Sciatic nerve (tissue), 1 donor: ENCODE measurements around a stretch of chr2.

GRCh38 chr2:12818822-12819677, 102.3 kb downstream of the TRIB2 start:
- PRO-cap = bidirectional peak, plus-strand start at chr2:12819462, minus-strand start at chr2:12819201

GRCh38 chr2:12824824-12824993, 108.0 kb downstream of the TRIB2 start:
- PRO-cap = no peak

GRCh38 chr2:12824994-12825619, 108.4 kb downstream of the TRIB2 start:
- PRO-cap = no peak

DNA sequence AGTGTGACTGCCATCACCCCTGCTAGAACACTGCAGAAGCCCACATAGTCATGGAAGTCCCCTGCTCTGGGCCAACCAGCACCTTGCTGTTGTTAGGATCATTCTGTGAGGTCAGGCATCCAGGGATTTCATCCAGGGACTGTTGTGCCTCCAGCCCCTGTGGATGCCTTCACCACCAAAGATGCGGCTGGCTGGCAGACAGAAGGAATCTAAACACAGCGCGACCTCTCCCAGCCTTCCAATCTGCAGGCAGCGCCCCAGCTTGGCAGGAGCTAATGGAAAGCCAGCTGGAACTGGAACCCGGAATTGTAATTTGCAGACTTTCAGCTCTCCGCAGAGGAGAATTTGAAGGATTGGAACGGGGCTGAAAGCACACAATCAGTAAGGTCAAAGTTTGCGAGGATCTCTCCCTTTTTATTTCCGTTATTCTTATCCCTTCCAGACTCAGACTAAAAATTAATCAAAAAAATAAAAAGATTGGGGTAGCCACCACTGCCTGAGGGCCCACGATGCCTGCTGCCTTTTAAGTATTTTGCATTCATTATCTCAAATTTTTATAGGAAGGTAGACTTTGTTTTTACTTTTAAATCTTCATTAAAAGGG, 127.8 kb downstream of the TRIB2 start:
- PRO-cap = unidirectional peak, plus-strand start at position 340 of the sequence

DNA sequence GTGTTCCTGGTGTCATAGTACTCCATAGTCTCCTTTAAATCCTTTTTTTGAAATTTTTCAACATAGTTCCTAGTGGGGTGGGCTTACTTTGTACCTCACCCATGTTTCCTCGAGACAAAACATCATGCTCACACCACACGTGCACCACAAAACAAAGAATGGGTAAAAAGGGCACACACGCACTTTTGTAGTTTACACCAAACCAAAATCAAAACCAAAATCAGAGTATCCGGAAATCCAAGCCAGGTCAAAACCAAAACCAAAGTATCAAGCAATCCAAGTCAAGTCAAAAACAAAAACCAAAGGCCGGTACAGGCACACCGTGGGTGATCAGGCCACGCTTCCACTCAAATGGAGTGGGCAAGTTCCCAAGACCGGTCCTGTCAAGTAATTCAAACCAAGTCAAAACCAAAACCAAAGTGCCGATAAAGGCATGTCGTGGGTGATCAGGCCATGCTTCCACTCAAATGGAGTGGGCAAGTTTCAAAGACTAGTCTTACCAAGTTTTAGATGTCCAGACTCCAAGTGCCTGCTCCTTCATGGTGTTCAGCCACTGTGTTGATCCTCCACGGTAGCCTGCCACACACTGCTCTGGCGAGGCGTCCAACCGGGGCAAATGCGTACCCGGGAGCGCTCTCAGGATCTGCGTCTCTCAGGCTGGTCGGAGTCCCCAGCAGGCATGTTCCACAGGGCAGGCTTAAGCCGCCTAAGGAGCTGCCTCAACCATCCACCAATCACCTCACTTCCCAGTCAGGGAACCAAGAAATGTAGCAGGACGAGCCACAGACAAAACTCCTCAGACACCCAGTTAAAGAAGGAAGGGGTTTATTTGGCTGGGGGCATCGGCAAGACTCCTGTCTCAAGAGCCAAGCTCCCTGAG, 815.8 kb downstream of the TRIB2 start:
- PRO-cap = no peak

- PRO-cap = no peak
These were observed 240.3 kb downstream of the LRATD1 start for GRCh38 chr2:14872860-14873145.

DNA sequence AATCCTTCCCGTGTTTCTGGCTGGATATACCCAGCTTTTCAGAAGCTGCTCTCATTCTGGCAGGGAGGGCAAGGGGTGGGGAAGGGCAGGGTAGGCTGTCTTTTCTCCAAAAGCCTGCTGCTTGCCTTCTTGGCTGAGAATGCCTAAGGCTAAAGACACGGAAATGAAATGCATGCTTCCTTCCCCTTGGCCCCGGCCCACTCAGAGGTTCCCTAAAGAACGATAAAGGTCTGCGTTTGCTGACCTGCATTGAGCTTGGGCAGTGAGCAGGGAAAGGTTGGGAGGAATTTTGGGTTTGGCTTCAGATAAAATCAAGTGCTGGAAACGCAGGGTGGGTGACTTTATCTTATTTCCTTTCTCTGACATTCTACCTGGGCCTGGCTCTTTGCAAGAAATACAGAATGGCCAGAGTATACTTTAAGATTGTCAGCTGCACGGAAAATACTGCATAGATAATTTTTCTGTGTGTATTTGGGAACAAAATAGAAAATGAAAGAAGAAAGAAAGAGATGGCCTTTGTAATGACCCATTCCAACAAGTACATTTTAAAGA, 390.8 kb downstream of the NBAS start:
- PRO-cap = no peak

- PRO-cap = bidirectional peak, plus-strand start at chr2:15940555, minus-strand start at chr2:15940353
These were observed 555 bp upstream of the MYCN start for GRCh38 chr2:15939540-15940450.

DNA sequence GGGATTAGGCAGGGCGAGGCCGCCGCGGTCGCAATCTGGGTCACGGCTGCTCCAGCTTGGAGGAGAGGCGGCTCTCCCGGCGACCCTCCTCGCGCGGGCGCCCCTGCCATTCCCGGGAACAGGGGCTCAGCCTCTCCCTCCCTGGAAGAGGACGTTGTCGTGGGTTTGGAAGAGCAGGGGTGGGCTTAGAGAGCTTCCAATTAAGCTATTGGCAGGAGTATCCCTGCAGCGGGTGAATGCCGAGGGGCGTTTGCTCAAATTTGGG, 698 bp downstream of the MYCN start:
- PRO-cap = no peak

- PRO-cap = no peak
These were observed 73.9 kb downstream of the MYCN start for GRCh38 chr2:16013973-16014893.

- PRO-cap = no peak
These were observed 61.1 kb downstream of the CYRIA start for GRCh38 chr2:16604510-16605039.

GRCh38 chr2:17543828-17544362, 3.4 kb downstream of the VSNL1 start:
- PRO-cap = no peak

GRCh38 chr2:17804138-17804807, 12.0 kb upstream of the MSGN1 start:
- PRO-cap = no peak

GRCh38 chr2:18297596-18298056, 262.8 kb downstream of the RDH14 start:
- PRO-cap = no peak

GRCh38 chr2:18729787-18730364, 140.5 kb upstream of the NT5C1B start:
- PRO-cap = no peak

DNA sequence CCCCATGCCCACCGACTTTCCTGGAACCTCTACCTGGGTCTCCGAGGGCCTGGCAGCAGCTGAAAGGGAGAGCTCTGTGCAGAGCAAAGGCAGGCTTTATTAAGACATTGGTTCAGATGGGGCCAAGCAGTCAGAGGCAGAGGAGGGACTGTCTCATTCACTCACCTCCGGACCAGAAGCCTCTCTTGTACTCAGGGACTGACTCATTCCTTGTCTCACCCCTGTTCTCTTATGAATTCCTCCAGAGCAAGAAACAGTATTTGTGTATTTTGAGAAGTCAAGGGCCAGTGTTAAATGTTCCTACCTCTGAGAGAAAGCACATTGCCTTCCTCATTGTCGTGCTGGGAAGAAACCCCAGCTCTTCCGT, 201.9 kb upstream of the NT5C1B start:
- PRO-cap = no peak

DNA sequence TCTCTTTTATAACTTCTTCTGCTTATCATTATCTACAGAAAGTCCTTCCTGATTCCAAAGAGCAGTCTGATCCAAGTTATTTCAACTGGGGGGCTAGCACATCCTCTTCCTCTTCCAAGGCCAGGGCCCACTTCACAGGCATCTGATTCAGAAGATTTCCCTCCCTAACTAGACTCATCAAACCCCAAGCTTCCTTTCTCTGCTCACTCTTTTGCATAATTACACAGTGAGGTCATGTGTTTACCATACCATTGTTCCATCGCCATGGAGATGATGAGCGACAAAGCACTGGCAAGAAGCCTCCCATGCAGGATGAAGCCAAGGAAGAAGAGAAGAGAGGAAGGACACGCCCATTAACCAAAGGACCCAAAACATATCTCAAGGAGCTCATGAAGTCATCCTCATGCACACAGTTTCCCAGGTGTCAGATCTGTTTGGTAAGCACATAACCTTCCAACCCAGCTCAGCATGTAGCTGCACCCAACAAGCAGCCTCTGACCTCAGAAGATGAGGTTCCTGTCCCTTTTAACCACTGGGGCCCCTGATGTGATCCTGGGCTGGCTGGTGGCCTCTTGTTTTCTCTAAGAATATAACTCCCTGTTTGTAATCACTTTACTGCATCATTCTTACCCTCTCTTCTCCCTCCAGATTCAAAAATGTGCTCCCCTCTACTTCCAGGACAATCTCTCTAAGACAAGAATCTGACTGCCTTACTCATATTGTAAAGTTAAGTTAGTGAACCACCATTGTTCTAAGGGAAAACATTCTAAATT, 190.2 kb downstream of the TTC32 start:
- PRO-cap = no peak

DNA sequence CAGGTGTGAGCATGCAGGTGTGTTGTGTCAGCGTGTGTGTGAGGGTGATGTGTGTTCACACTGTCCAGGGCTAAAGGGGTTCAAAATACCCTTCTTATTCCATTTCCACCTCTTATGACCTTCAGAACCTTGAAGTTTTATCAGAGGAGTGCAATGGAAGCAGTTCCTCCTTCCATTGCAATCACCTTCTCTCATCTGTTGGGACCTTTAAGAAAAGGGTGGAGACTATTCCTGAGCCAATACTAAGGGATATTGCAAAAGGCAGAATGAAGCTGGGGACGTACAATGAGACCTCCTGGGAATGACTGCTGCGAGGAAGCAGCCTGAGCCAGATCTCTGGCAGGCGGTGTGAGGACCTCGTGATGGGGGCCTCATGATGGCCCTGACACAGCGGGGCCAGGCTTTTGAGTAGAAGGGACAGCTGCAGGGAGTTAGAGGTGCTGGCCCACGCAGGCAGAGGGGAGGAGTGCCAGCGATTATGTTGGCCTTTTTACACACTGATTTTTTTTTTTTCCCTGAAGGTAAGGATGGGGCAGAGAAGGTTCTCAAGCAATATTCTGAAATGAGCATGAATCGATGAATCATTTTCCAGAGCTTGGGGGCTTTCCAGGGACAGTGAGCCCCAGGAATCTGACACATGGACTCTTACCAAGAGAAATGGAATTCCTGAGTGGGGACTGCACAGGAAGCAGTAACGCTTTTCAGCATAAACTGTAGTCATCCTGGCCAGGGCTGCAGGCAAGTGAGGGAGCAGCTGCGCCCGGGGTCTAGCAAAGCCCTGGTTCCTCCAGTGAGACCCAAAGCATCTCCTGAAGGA, 40.0 kb upstream of the LAPTM4A start:
- PRO-cap = bidirectional peak, plus-strand start at position 288 of the sequence, minus-strand start at position 193 of the sequence

GRCh38 chr2:20109032-20109569, 57.7 kb upstream of the LAPTM4A start:
- PRO-cap = no peak

DNA sequence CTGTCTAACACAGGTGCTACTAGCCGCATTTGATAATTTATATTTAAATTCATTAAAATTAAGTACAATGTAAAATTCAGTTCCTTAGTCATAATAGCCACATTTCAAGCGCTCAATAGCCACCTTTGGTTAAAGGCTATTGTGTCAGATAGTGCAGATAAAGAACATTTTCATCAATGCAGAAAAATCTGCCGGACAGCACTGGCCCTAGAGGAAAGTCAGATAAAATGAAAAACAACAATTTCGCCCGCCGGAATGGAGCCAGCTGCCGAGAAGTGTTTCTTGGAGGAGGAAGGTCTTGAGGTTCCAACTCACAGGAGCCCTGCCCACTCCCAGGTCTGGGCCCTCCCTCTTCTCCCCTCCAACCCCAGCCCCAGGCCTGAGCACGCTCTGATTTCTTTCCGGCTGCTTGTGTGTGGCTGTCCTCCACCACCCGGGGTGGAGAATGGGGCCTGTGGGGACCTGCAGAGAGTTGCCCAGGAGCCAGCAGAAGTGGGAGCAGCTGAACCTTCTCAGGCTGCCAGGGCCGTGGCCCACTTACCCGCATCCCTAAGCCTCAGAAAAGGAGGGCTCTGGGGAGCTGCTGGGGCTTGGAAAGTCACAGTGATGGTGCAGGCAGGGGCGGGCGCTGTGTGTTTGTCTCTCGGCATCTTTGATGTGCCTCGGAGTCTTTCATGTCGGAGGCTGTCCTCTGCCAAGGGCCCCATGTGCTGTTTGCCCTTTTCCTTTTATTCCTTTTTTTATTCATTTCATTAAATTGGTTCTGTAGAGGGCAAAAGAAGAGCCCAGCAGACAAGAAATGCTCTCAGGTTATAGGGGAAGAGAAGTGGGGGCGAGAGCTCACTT, 52.7 kb downstream of the SDC1 start:
- PRO-cap = no peak